Cardiac muscle cell (in vitro differentiated cells and primary cell): ENCODE measurements around the genes PITX2, AP1AR and TIFA.

- RAMPAGE, long total RNA, result no peak
- RRBS, result no CpG with 5 or more reads among the region's 10 CpGs
Measured at GRCh38 chr4:106315385-106315855, 589 bp downstream of the TBCK start.

DNA sequence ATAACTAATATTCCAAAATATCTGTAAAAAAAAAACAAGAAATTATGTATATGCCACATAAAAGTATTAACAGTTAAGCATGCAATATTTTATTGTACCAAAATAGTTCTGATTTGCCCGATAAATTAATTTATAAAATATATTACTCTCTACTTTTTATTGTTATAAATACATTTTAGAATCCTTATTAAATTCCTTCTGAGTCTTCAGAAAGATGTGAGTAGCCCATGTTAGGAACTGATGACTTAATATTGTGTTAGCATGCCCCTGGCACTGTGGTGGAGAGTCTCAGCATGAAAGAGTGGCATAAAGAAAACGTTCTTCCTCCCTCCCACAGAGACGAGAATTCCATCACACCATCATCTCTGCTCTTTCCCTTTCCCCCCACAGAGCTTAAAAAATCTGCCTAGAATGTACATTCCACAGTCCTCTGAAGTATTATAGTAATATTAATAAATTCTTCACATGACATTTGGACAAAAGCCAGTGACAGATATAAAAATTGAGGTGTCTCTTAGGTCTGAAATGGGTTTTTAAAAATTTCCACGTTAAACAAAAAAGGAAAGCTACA lies 117.8 kb upstream of the DKK2 start:
- RAMPAGE, long total RNA, result no peak
- RRBS, result no CpG with 5 or more reads among the region's 4 CpGs

GRCh38 chr4:107737083-107737517 lies 17.1 kb upstream of the PAPSS1 start:
- RAMPAGE, long total RNA, result no peak
- RRBS, result no CpG with 5 or more reads among the region's 5 CpGs

- RAMPAGE, long total RNA, result no peak
- RRBS, result no CpG with 5 or more reads among the region's 5 CpGs
Measured at GRCh38 chr4:108045563-108046273, 56.0 kb downstream of the HADH start.

- RAMPAGE, long total RNA, result no peak
Measured at GRCh38 chr4:109446723-109447413, 13.3 kb downstream of the SEC24B start.

DNA sequence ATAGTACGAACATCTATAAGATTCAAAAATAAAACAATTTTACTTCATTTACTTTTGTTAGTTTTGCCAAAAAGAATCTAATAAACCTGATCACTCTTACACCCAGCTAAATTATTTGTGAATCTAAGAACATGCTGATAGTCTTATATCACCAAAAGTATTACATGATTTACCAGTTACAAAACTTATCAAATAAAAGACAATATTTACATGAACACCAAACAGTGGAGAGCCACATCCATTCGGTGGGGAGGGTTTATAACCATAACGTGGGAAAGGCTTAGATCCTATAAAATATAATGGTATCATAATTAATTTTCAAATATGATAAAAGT lies 11.4 kb downstream of the PLA2G12A start:
- RAMPAGE, long total RNA, result no peak
- RRBS, result no CpG with 5 or more reads among the region's 3 CpGs

- RAMPAGE, long total RNA, result no peak
- RRBS, result no CpG with 5 or more reads among the region's 3 CpGs
Measured at GRCh38 chr4:109721880-109722705, 7.8 kb downstream of the PLA2G12A start.

GRCh38 chr4:109729052-109729385 lies 851 bp downstream of the PLA2G12A start:
- RAMPAGE, long total RNA, result no peak
- RRBS, result no CpG with 5 or more reads among the region's 9 CpGs

GRCh38 chr4:109973139-109973596 lies 60.5 kb downstream of the EGF start:
- RAMPAGE, long total RNA, result no peak
- RRBS, result no CpG with 5 or more reads among the region's 4 CpGs

DNA sequence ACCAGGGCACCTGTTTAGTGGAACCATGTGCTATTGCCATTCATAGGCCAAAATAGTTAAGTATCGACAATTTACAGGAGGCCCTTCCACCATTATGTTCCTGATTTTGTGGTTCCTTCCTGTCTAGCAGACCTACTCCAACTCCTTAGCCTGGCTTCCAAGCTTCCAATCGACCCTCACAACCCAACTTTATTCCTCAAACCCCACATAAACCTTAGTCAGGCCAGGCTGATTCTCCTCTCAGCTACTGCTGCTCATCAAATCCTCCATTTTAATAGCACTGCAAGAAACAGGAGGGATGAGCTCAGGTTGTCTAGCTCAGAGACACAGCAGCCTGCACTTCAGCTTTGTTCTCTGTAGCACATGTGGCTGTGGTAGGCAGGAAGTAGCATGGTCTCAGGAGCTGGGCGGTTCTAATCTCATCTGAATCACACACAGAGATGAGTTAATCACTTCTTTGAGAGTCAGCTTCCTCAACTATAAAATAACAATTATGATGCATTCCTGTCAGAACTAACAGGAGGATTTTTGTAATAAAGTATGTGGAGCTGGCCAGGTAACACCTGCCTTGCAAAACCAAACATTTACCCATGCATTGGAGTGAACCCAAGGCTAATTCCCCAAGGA lies 33.1 kb downstream of the ELOVL6 start:
- RAMPAGE, long total RNA, result no peak
- RRBS, result no CpG with 5 or more reads among the region's 3 CpGs

- RAMPAGE, long total RNA, result no peak
- RRBS, result under 1% methylated on average over 2 of the region's 7 CpGs
Measured at GRCh38 chr4:110198163-110198278, 394 bp downstream of the ELOVL6 start.

GRCh38 chr4:110342371-110342732 lies 133.6 kb upstream of the ENPEP start:
- RAMPAGE, long total RNA, result no peak
- RRBS, result no CpG with 5 or more reads among the region's 1 CpG

- RAMPAGE, long total RNA, result no peak
- RRBS, result 6% methylated on average over 5 of the region's 59 CpGs
Measured at GRCh38 chr4:110610824-110611824, 11.8 kb downstream of the PITX2 start.

- RAMPAGE, long total RNA, result no peak
- RRBS, result 3% methylated on average over 10 of the region's 57 CpGs
Measured at GRCh38 chr4:110622708-110623439, at the start of gene PITX2. PITX2 (minus strand) TSS chr4:110623077.

- RAMPAGE, long total RNA, result no peak
- RRBS, result 5% methylated on average over 16 of the region's 44 CpGs
Measured at GRCh38 chr4:110636852-110637392, 14.0 kb upstream of the PITX2 start.

DNA sequence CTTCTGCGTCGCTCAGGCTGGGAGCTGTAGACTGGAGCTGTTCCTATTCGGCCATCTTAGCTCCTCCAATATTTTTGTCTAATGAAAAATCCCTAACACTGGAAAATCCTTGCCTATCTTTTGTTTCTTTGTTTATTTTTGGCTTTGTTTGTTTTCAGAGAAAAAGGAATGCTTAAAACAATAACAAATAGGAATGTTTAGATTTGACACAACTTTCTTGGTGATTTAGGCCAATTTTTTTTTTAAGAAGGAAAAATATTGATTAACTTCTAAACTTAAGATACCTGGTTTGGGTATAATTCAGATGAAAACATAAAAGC lies 70.7 kb upstream of the PITX2 start:
- RAMPAGE, long total RNA, result no peak
- RRBS, result no CpG with 5 or more reads among the region's 3 CpGs

GRCh38 chr4:110876715-110877290 lies 253.9 kb upstream of the PITX2 start:
- RAMPAGE, long total RNA, result no peak
- RRBS, result no CpG with 5 or more reads among the region's 7 CpGs

GRCh38 chr4:112231687-112232796 lies at the start of gene AP1AR:
AP1AR (plus strand) TSS chr4:112231787.
- RAMPAGE, long total RNA, result start-site peak on the plus strand at chr4:112231727-112231831, 1,459 and 1,979 reads in 2 replicates; start-site peak on the minus strand at chr4:112232104-112232189, 8 and 7 reads in 2 replicates
- RRBS, result under 1% methylated on average over 30 of the region's 81 CpGs

- RAMPAGE, long total RNA, result no peak
- RRBS, result 2% methylated on average over 30 of the region's 62 CpGs
Measured at GRCh38 chr4:112285352-112286254, at the start of gene TIFA. TIFA (minus strand) TSS chr4:112285904.

DNA sequence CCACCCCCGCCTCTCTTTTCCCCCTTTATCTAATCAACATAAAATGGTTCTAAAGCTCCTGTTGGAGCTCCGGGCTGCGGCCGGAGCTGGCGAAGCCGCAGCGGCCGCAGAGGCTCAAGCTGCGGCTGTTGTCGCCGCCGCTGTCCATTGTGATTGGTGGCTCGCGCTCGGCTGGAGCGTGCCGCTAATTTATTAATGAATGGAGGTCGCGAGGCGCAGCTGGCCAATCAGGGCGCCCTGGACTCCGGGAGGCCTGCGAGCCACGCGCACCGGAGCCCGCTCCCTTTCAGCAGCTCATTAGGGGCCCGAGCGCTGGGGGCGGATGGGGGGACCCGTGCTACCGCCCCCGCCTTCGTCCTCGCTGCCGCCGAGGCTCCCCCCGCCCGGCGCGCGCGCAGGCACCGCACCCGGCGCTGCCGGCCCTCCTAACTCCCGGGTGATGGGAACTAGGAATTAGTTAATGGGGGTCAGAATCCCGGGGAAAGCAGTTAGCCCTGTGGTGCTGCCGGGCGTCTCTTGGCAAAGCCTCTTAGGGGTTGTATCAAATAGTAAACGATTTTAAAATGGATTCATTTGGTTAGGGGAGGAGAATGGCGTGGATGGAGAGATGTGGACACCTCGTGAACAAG lies 546 bp upstream of the NEUROG2 start:
- RAMPAGE, long total RNA, result no peak
- RRBS, result 1% methylated on average over 9 of the region's 54 CpGs